Measurements from ENCODE around the genes DCHS2, NPY2R and GUCY1A1.

DNA sequence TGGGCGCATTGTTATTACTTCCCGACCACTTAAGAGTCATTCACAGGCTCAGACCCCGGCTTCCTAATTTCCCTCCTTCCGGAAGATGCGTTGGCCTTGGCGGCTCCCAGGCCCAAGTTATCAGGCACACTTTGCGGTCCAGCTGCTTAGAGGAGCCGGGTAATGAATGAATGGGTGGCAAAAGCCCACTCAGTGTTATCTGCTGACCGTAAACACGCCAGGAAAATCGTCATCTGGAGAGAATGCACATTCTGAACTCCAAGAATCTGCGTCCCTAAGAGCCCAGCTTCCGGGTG is 1.5 kb upstream of the SFRP2 start:
- RAMPAGE, long total RNA: no peak
- RRBS: 10% methylated on average over 8 of the region's 13 CpGs

DNA sequence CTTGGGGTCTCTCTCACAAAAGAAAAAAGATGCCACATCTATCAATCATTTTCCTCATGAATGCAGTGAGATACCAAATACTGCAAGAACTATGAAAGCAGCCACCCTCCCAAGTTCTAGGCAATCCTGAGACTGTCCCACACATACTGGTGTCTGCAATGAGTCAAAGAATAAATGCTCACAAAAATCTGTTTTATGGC is 84.8 kb downstream of the DCHS2 start:
- RAMPAGE, long total RNA: no peak

DNA sequence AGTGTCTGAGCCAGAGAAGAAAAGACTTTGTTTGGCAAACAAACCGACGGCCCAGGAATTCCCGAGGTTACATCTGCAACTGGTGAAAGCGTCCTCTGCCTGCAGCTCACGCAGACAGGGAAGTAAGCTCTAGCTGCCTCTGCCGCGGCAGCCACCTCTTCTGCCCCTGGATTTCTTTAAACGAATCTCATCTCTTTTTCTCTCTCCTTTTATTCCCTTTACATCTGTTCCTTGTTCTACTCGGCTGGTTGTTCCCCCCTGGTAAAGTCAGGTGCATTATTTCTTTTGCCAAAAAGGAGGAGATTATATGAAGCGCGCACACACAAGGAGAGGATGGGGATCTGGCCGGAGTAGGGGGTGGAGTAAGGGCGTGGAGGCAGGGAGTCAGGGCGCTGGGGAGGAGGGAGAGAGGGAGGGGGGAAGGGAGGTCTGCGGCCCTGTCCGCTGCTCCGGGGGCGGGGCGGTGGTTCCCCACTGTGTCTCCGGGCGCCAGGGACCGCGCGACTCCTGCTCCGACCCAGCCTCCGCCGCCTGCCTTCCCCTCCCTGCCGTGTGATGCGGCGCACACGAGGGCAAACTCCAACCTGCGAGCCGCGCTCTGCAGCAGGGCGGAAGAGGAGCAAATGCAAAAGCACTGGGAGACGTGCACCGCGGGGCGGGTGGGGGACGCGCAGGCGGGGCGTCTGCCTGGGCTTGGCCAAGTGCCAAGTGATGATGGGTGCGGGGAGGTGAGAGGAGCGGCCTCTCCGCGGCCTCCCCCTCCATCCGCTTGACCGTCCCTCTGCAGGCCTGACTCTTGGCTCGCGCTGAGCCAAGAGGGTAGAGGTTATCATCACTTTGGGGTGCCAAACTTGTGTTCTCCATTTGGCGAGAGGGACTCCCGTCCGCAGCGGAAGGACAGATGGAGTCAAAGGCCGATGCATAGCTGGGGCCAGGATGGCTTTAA is at the start of gene DCHS2:
DCHS2 (minus strand) TSS at position 364 of the 946 bp plus-strand sequence.
- RAMPAGE, long total RNA: no peak
- RRBS: under 1% methylated on average over 5 of the region's 56 CpGs

- RAMPAGE, long total RNA: no peak
- RRBS: no CpG with 5 or more reads among the region's 4 CpGs
Observed at GRCh38 chr4:154588718-154589245, 1.8 kb downstream of the FGA start.

GRCh38 chr4:154626695-154627227 is 14.3 kb upstream of the FGG start:
- RAMPAGE, long total RNA: no peak
- RRBS: 1% methylated on average over 24 of the region's 43 CpGs

- RAMPAGE, long total RNA: no peak
- RRBS: no CpG with 5 or more reads among the region's 1 CpG
Observed at GRCh38 chr4:154658618-154658820, 46.1 kb upstream of the FGG start.

GRCh38 chr4:154658821-154659491 is 46.5 kb upstream of the FGG start:
- RAMPAGE, long total RNA: no peak
- RRBS: no CpG with 5 or more reads among the region's 10 CpGs

DNA sequence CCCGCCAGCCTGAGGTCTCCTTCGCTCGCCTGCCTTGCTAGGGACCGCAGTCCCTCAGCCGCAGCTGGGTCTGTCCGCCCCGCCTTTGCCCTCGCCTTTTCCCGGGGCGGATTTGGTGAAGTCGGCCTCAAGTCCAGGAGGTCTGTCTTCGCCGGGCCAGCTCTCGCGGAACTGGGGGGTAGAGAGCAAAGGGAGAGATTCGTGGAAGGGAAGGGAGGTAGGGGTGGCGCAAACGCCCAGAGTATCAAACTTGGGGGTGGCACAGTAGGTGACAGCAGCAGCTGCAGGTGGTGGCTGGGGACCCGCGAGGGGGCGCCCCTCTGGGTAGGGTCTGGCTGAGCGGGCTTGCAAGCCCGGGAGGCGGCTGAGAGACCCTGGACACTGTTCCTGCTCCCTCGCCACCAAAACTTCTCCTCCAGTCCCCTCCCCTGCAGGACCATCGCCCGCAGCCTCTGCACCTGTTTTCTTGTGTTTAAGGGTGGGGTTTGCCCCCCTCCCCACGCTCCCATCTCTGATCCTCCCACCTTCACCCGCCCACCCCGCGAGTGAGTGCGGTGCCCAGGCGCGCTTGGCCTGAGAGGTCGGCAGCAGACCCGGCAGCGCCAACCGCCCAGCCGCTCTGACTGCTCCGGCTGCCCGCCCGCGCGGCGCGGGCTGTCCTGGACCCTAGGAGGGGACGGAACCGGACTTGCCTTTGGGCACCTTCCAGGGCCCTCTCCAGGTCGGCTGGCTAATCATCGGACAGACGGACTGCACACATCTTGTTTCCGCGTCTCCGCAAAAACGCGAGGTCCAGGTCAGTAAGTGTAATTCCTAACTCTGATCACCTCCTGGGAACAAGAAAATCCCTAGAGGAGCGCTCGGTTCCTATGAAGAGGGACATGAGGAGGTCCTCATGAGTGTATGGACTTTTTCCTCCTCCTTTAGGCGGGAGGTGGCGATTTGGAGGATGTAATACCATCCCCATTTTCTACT is at the start of gene NPY2R:
NPY2R (plus strand) TSS at position 367 of the 975 bp plus-strand sequence.
- RAMPAGE, long total RNA: no peak
- RRBS: 4% methylated on average over 21 of the region's 60 CpGs

- RAMPAGE, long total RNA: no peak
- RRBS: no CpG with 5 or more reads among the region's 3 CpGs
Observed at GRCh38 chr4:155495749-155495984, 118.9 kb upstream of the MAP9 start.

DNA sequence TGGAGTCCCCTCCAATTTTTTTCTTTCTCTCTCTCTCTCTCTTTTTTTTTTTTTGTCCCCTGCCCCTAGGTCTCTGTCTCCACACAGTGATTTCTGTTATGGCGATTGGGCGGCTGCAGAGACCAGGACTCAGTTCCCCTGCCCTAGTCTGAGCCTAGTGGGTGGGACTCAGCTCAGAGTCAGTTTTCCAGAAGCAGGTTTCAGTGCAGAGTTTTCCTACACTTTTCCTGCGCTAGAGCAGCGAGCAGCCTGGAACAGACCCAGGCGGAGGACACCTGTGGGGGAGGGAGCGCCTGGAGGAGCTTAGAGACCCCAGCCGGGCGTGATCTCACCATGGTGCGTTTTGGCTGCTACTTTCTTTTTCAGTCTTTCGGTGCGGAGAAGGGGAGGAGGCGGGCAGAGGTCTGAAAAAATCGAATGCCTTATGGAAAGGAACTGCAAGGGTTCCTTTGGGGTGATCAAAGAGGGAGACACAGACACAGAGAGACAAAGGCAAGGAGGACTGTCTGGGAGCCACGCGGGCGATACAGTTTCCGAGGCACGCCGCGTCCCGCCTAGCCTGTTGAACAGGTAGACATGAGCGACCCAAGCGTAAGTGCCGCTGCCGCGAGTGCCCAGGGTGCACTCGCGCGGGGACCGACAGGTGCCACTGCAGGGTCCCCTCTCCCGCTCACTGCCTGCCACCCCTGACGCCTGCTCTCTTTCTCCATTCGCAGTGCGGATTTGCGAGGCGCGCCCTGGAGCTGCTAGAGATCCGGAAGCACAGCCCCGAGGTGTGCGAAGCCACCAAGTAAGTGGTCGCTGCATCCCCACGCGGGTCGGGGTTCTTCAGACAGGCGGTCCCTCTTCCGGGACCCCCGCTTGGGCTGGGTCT is at the start of gene GUCY1A1:
GUCY1A1 (plus strand) TSS at position 219 of the 874 bp plus-strand sequence.
- RAMPAGE, long total RNA: no peak
- RRBS: 2% methylated on average over 6 of the region's 47 CpGs

DNA sequence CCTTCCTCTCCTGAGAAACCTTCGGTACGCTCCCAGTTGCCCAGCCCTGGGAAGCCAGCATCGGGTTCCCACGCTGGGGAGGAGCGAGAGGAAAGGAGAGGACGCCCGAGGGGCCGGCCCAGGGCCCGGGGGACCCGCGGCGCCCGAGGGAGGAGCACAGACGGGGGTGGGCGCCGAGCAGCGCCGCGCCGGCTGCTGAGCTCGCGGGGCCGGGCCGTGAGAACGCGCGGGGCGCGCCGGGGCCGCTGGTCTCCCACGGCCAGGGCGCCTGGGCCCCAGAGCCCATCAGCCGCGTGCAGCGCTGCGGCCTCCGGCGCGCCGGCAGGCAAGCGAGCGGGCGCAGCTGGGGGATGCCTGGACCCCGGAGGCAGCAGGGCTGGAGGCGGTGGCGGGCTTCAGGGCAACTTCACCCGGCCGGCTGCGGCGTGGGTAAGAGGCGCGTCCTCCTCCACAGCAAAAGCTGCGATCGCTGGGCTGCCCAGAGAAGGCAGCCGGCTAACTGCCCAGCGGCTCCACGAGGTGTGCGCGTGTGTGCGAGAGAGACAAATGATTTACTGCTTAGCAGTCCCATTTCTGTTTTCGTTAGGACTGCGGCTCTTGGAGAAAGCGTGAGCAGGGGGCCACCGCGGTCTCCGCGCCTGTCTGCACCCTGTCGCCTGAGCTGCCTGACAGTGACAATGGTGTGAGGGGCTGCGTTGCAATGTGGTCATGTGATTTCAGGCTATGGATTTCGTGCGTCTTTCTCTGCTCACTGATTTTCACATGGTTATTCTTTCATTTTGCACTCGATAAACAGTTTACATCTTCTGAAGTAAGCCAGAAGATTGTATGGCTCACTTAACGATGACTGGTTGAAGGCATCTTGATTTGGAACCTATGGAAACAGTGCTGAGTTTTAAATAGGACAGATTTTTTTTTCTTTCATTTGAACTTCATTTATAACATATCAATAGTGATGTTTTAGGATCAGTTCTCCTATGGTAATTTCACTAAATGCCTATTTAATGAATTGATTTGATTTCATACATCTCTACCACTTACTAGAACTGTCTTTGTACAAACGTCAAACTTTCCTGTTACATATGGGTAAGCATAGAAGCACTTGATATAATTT is 1.2 kb downstream of the GUCY1A1 start:
- RAMPAGE, long total RNA: no peak
- RRBS: 1% methylated on average over 29 of the region's 75 CpGs

DNA sequence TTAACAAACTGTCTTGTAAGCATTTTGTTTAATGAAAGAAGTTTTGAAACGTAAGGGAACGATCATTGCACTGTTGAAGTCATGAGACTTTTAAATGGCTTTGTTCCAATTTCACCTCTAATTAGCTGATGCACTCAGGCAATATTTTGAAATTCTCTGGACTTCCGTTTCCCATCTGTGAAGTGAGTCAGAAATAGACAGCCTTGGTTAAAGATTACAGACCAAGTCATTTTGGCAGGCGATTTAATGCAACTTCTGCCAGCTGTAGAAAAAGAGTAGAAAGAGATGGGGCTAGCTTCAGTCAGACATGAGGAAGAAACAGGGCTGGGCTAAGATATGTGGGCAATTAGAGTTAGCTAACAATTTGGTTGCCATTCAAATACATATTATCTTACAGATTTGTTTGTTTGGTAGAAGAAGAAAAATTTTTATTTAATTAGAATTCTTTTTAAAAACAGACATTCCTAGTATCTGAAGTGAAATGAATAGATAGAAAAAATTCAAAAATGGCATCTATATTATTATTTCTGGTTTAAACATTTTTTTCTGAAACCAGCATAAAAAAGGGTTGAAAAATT is 14.0 kb upstream of the TDO2 start:
- RAMPAGE, long total RNA: no peak
- RRBS: no CpG with 5 or more reads among the region's 4 CpGs

- RAMPAGE, long total RNA: no peak
- RRBS: no CpG with 5 or more reads among the region's 1 CpG
Observed at GRCh38 chr4:155909723-155910100, 6.2 kb downstream of the TDO2 start.

DNA sequence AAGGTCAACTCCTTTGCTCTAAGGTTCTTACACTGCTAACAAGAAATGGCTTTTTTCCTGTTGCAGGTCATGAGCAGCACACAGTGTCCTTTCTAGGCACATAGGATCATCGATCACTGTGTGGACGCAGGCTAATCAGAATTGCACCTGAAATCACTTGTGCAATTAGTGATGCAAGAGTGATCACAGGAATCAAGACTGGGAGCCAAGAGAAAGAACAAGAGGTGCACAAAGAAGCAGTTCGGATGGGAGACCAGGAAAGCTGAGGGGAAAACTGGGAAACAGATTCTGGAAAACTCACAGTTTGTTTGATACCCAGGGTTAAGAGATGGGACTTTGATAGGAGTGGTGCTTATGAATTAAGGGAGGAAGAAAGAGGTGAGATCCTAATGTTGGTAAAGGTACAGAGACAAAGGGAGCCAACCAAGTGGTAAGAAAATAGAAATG is 21.2 kb downstream of the TDO2 start:
- RAMPAGE, long total RNA: no peak
- RRBS: no CpG with 5 or more reads among the region's 3 CpGs

- RAMPAGE, long total RNA: no peak
- RRBS: no CpG with 5 or more reads among the region's 1 CpG
Observed at GRCh38 chr4:156182374-156182788, 228.7 kb upstream of the CTSO start.

GRCh38 chr4:157992057-157992695 is 180.6 kb downstream of the GASK1B start:
- RAMPAGE, long total RNA: no peak
- RRBS: no CpG with 5 or more reads among the region's 6 CpGs

GRCh38 chr4:157996106-157996368 is 176.8 kb downstream of the GASK1B start:
- RAMPAGE, long total RNA: no peak
- RRBS: no CpG with 5 or more reads among the region's 5 CpGs

GRCh38 chr4:158807614-158808182 is 38.9 kb downstream of the FNIP2 start:
- RAMPAGE, long total RNA: no peak
- RRBS: no CpG with 5 or more reads among the region's 5 CpGs

GRCh38 chr4:158827420-158828146 is 58.8 kb downstream of the FNIP2 start:
- RAMPAGE, long total RNA: no peak
- RRBS: no CpG with 5 or more reads among the region's 6 CpGs

GRCh38 chr4:158830525-158831551 is 62.0 kb downstream of the FNIP2 start:
- RAMPAGE, long total RNA: no peak
- RRBS: no CpG with 5 or more reads among the region's 13 CpGs